Occipital lobe (tissue), 2 donors: ENCODE measurements around a stretch of chr2.

DNA sequence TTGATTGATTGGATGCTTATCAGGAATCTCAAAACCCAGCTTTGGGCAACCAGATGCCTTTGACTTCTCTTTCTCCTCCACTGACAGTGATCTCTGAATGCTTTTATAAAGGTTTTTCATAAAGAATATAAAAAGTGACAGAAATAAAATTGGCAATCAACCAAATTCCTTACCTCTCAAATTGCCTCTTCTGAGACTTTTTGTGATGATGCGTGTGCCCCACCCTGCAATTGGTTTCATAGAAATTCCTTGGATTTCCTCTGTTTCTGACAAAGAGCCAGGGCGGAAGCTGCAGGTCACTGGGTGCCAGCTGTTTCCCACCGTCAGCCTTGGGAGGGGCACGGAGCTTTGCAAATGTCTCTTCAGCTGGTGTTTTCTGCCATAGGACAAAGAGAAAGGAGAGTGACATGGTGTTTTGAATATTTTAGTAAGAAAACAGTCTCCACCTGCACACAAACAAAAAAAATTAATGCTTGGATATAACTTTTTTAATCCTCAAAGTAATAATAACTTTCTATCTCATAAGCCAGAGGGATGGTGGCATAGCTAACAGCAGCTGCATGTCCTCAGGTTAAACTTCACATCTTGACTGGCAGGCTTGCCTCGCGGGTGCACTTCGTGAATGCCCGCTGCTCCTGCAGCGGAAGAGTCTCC is 24.5 kb downstream of the AGAP1 start:
- RAMPAGE, long total RNA = no peak

- RAMPAGE, long total RNA = no peak
Measured at GRCh38 chr2:235551937-235552652, 58.3 kb downstream of the AGAP1 start.

DNA sequence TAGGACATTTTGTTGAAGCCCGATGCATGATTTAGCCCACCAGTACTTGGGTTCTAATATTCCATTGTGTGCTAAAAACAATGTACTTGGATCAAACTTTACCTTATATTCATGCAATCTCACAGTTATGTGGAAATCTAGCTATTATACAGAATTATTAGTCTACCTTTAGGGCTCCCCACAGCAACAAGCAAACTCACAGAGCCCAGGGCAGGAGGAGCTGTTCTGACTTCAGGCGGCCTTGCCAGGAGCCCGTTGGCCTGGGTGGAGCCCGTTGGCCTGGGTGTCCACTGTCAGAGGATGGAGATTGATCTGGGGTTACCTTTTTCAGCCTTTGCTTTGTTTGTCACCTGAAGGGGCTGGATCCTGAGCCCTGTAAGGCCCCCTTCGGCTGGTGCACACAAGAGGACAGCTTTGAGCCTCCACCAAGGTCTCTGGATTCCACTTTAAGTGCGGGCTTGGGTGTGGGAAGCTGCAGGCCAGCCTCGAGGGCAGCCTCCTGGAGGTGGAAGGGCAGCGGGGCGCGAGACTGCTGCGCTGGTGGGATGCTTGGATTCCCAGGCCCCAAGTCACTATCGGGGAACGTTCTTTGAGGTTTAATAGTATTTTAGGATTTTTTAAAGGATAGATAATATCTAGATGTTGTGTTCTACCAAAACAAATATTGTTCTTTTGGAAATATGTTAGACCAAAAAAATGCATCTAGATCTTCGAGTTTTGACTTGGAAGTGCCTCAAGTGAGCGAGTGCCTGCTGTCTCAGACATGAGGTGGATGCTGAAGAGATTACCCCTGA is 113.6 kb downstream of the AGAP1 start:
- RAMPAGE, long total RNA = no peak

DNA sequence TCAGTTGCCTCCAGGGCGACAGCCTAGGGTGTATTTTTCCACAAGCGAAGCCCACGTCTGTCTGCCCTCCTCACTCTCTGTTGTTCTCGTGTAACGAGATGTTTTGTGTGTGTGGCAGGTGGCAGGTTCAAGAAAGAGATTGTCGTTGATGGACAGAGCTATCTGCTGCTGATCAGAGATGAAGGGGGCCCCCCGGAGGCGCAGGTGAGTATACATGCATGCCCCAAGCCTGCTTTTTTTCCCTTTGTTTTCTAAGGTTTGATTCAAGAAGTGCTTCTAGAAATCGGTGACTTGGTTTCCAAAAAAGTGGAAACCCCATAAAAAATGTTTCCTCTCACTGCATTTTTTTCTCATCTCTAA is 247.0 kb downstream of the AGAP1 start:
- RAMPAGE, long total RNA = no peak

- RAMPAGE, long total RNA = no peak
Measured at GRCh38 chr2:235757175-235757551, 263.3 kb downstream of the AGAP1 start.

DNA sequence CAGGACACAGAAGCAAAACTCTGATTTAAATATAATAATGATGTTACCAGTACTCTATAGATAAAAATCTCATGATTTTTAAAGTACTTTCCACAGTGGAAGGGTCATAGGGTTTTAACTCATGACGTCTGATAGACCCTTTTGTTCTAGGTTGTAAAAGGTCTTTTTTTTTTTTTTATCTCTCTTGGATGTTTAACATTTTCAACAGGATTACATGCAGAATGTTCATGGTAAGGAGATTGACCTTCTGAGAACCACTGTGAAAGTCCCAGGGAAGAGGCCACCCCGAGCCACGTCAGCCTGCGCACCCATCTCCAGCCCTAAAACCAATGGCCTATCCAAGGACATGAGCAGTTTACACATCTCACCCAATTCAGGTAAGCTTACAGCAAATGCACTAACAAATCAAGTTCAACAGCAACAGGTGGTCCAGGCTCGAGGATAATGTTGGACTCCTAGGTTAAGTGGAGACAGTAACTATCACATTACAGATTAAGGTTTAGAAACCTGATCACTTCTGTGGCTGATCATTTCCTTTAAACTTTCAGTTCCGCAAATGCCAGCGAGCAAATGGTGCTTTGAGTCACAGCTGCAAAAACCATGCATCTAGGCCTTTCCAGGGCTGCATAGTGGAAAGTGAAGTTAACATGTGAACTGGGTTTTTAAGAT is 259.5 kb downstream of the GBX2 start:
- RAMPAGE, long total RNA = no peak

DNA sequence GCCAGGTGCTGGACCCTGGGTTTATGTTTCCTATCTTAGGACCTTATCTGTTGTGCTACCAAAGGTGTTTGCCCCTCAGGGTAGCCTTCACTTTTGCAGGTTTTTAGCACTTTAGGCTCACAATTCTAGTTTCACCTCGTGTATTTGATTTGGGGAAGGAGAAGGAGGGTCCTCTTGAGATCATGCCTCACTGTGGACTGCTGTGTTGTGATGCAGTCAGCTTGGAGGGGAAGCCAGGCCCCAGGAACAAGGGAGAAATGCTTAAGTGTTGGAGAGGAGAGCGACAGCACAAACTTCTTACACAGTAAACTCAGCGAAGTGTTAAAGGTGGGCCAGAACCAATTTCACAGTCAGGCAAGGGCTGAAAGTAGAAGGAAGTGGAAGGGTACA is 137.7 kb downstream of the GBX2 start:
- RAMPAGE, long total RNA = no peak

- RAMPAGE, long total RNA = no peak
Measured at GRCh38 chr2:236567904-236568373, 1.7 kb upstream of the ACKR3 start.

DNA sequence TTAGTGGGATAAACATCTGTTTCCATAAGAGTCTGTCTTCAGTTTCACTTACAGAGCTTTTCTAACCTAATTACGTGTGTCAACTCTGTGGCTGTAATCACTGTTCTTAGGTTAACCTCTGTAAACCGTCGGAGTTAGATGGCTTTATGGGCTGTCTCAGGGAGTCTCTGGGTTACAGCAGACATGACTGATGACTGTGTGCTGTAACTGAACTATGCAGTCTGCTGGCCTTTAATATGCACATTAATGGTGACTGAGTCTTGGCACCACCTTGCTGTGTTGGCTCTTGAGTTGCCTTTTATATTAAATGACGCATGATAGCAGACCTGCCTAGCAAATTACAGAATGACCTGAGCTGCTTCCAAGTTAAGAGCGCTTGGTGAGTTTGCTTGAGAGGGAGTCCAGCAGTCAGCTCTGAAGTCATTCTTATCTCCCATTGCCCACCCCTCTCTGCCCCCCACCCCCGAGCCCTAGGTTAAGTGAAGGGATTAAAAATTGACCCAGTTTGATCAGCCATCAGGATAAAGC is 90.2 kb downstream of the ACKR3 start:
- RAMPAGE, long total RNA = no peak

DNA sequence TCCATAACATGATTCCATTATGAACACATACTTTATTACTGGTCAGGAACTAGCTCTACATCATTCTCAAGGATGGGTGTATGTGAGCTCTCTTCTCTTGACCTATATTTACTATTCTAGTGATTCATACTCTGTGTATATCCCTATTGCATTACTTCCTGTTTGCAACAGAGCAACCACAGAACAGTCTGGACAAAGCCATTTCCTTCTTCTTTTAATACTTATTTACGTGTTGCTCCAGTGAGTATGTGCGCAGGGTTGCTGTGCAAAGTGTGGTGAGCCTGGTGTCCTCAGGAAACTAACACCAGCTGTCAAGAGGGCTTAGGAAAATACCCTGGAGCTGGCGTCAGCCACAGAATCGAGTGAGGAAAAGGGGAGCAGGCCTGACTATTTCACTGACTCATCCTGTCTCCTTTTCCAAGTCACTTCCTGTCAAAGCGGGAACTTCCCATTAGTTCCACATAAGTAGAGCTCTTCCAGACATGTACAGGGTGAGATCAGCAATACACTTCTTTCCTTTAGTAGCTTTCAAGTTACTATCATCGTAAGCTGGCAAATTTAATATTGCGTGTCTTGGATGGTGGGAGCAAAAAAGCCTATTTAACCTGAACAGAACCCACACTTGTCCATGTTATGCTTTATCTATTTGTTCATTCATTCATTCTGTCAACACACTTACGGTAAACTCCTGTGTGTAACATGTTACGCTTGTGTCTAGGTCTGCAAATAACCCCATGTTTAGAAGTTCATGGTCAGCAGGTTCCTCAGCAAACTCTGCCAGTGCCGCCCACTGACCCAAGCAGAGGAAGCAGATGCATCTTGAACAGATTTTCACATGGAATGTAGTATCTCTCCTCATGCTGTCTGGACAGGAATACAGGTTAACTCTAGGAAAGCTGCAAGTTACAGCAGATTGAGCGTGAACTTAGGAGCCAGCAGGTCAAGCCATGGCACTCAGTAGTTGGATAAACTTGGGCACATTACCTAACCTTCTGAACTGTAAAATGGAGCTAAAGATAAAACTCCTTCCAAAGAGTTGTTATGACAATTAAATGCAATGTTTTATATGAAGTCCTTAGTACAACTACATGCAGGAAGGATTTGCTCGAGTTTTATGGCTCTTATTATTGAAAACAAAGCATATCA is 213.9 kb upstream of the COPS8 start:
- RAMPAGE, long total RNA = no peak

- RAMPAGE, long total RNA = no peak
Measured at GRCh38 chr2:237024933-237025576, 60.6 kb upstream of the COPS8 start.

- RAMPAGE, long total RNA = no peak
Measured at GRCh38 chr2:237143532-237144076, 57.9 kb downstream of the COPS8 start.

GRCh38 chr2:237234054-237234824 is 148.6 kb downstream of the COPS8 start:
- RAMPAGE, long total RNA = no peak

DNA sequence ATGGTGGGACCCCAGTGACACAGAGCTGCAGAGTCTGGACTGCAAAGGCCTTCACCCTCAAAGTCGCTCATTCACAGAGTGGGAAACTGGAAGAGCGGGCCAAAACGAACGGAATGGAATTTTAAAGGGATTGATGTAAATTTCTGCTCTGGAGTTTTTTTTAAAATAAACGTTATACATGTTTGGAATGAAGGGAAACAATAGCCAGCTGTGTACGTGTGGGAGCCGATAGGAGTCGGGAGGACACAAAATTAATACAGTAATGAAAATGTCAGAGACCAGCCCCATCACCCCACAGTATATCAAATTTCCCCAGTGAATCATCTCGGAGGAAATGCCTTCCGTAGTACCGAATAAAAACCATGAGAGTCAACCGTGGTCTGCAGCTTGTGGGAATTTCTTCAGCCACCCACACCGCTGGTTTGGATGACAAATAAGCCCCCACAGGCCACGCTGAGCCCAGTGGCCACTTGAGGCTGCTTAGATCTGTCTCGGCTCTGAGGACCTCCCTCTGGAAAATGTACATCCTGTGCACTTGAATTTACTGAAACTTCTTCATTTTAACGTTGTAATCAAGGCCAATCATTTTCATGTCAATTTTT is 133.8 kb downstream of the COL6A3 start:
- RAMPAGE, long total RNA = no peak

DNA sequence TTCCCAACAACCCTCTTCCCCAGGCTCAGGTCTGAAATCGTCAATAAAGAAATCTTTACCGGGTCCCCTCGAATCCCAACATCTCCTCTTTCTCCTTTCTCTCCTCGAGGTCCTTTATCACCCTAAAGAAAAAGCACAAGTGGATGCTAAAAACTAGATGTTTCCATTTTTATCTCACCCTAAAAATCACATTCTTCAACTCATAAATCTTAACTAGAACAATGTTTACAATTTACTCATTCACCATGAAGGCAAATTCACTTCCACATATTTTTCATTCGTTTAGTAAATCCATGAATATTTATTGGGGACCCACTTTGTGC is 55.5 kb downstream of the COL6A3 start:
- RAMPAGE, long total RNA = no peak

DNA sequence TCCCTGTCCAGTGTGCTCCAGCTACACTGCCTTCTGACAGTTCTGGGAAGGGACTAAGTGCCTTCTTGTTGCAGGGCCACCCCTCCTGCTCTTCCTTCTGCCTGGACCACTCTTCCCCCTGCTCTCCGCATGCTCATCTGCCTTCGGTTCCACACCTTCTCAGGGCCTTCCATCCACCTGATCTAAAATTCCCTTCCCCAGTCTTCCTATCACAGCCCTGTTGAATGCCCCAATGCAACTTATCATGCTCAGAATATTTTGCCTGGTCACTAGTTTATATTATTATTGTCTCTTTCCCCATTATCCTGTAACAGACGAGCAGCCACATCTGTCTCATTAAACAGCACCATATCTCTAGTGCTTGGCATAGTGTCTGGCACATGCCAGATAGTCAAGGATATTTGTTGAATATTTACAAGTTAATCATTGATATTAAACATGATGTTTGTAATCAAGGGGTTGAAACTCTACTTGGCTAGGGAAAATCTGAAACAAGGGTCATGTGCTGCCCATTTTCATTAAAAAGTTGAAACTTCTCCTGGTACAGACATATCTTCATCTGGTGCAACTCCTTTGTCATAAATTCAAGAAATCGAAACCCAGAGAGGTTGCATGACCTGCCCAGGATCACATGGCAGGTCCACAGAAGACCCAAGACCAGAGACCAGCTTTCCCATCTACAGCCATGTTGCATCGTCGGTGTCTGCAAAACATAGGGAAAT is 28.9 kb downstream of the COL6A3 start:
- RAMPAGE, long total RNA = no peak

- RAMPAGE, long total RNA = no peak
Measured at GRCh38 chr2:237411730-237412529, 2.0 kb downstream of the COL6A3 start.

DNA sequence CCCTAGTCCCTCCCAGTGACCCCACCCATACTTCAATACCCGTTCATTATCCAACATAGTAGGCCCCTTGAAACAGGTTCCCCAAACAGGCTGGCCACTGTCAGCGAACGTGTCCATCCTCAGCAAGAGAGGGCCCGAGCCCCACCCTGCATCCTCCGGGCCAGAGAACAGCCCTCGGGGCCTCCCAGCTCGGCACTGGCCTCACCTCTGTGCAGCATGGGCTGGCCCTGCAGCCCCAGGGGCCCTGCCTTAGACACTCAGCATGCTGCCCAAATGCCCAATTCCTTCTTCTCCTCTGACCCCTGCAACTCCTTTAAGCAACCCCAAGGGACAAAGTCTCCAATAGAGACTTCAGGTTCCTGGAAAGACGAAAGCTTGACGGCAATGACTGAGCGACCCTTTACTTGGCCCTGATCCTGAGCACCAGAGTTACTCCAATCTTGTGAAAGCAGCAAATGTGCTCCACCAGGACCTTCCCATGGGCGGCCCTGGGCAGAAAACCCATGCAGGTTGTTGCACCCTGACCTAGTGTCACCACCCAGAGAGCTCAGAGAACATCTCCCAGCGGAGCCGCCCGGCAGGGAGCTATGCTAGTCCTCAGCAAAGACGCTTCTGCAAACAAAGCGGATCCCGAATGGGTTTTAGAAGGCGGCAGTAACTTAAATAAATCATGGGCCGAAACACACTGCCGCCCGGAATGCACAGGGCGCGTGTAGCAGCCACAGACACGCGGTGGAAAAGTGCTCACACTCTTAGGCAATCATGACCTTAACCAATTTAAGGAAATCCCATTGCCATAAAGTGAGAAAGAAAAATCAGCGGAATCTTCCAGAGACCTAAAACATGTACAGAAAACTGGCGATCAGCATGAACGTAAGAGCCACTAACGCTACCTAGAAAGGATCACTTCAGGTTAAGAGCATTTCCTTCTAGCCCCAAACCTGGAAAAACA is 706 bp downstream of the COL6A3 start:
- RAMPAGE, long total RNA = no peak

GRCh38 chr2:237414447-237414846 is 483 bp upstream of the COL6A3 start:
- RAMPAGE, long total RNA = no peak

DNA sequence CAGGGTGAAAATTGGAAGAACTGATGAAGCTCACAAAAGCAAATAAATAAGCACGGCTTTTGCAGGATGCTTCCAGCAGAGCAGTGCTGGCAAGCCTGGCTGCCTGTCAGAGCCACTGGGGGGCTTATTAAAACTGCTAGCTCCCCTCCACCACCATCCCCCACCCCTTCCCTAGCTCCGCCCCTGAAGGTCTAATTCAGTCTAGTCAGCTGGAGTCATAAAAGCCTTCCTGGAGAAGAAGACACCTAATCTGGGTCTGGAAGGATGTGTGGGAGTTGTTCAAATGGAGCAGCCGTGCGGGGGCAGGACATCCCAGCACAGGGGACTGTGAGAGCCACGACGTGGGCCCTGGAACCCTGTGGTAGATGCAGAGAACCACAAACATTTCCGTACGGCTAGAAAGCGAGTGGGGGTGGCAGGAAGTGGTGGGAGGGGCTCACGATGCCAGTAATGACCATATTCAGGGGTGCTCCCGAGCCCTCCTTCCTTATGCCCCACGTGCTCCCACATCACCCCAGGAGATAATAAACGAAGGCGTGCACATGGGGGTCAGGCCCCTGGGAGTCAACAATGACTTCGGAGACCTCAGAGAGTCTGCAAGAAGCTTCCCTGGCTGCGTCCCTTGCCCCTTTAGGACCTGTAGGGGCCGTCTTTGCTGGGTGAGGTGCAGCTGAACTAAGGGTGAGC is 20.9 kb upstream of the COL6A3 start:
- RAMPAGE, long total RNA = no peak